ENCODE data around the gene ECPAS.

GRCh38 chr9:109811783-109812252 is 31.8 kb downstream of the PALM2AKAP2 start:
- RRBS: no CpG with 5 or more reads among the region's 1 CpG

DNA sequence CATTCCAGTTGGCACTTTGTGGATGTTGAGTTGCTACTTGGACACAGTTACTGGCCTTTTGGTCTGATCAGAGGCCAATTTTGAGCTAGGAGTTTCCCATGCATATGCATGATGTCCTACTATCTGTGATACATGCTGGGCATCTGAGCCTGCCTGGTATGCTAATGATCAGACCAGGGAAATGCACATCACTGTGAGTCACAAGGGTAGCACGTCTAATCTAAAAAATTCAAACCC is 37.1 kb downstream of the PALM2AKAP2 start:
- RRBS: no CpG with 5 or more reads among the region's 1 CpG

DNA sequence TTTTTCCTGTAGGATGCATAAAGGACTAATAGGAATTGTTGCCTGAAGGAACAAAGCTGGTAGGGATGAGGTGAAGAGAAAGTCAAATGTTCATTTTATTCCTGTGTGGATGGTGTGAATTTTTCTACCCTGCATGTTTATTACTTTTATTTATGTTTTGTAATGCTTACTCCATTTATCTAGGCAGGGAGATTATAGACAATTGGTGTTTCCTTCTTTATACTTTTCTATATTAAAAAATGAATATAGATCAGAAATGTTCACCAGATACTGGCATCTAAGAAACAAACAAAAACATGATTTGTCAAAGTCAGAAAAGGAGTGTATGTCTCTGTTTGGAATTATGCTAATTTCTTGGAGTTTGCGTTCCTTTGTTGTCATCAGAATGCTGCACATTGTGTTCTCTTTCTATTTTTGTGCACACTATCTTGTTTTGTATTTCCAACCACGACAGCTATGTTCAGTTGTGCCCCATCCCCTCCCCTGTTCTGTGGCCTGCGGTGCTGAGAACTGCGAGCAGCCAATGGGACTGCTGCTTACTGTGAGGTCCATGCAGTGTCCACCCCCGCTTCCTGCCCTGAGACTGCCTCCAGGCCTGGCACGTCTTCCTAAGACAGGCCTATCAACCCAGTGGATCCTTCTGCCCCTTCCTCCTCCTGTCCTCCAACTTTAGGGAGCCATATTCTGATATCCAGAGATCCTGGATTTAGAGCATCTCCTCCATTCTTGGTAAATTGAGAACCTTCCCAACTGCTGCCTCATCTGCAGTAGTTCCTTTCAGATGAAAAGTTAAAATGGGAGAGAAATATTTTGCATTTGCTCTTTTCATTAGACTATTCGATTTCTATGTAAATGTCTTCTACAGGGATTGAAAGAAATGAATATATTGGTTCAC is 76.8 kb downstream of the PALM2AKAP2 start:
- RRBS: no CpG with 5 or more reads among the region's 7 CpGs

- RRBS: no CpG with 5 or more reads among the region's 2 CpGs
These were observed 131.0 kb downstream of the PALM2AKAP2 start for GRCh38 chr9:109910987-109911500.

DNA sequence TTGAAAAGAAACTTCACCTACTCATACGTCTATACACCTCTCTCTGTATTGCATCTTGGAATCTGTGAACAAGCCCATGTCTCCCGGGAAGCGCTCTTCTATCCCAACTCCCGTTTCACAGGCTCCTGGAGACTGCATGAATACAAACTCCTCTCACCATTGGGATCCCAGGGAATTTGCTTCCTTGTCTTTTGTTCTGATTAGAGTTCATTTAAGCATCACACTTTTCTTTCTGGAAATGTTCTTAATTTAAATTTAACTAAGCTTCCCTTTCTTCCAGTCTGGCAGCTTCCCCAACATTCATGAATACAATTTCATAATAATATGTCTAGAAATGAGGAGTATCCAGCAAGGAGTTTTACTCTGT is 157.8 kb downstream of the C9orf152 start:
- RRBS: no CpG with 5 or more reads among the region's 4 CpGs

GRCh38 chr9:110136088-110137242 is 71.5 kb downstream of the C9orf152 start:
- RRBS: no CpG with 5 or more reads among the region's 27 CpGs

DNA sequence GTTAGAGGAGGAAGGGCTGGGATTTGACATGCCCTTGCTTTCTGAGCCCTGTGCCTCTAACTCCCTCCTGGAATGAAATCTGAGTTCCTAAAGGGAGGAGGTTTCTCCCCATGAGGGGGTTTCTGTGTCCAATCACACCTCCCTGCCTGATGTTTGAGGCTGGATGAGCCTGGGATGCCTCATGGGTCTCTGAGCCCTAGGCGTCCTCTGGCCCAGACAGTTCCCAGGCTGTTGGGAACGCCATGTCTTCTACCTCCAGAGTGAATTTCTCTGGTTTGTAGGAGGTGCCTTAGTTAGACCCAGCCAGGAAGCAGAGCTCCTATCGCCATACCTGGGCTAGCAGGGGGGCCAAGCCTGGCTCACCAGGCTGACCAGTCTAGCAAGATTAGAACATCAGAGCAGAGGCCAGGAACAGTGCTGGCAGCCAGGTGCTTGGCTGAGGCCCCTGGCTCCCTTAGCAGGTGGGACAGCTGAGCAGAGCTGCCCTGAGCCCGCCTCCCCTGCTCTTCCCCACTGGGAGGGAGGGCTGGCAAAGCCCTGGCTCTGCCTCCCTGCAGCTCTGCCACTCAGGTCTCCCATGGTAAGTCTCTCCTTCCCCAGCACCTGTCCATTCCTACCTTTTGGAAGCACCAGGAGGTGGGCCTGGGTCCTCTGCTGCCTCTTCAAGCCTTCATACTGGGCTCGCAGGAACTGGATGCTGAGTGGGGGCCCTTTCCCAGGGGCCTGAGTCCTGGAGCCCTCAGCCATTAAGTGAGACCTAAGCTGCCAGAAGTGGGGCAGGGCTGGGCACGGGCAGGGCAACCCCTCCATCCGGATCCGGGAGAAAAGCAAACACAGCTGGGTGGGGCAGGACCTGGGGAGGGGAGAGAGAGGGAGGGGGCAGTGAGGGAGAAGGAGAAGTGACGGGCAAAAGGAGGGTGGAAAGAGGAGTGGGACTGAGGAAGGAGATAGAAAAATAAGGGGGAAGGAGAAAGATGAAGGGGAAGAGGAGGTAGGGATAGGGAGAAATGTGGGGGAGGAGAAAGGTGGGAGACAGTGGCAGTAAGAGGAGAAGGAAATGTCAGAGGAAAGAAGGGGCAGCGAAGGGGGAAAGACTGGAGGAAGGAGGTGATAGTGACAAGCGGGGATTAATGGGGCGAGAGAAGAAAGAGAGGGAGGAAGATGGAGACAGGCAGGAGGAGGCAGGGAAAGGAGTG is 791 bp downstream of the C9orf152 start:
- RRBS: no CpG with 5 or more reads among the region's 12 CpGs

- RRBS: no CpG with 5 or more reads among the region's 7 CpGs
These were observed 1.8 kb downstream of the TXN start for GRCh38 chr9:110254359-110254997.

DNA sequence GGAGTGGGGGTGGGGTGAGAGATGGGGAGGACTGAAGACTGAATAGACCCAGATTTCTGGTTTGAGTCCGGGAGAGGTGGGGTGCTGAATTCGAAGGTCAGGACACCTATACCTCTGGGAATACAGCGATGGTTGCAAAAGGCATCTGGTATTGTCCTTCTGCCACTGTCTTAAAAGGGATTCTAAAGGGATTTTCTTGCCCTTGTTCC is 227 bp upstream of the MUSK start:
- RRBS: no CpG with 5 or more reads among the region's 3 CpGs

- RRBS: no CpG with 5 or more reads among the region's 3 CpGs
These were observed 69.8 kb downstream of the LPAR1 start for GRCh38 chr9:110968329-110969045.

DNA sequence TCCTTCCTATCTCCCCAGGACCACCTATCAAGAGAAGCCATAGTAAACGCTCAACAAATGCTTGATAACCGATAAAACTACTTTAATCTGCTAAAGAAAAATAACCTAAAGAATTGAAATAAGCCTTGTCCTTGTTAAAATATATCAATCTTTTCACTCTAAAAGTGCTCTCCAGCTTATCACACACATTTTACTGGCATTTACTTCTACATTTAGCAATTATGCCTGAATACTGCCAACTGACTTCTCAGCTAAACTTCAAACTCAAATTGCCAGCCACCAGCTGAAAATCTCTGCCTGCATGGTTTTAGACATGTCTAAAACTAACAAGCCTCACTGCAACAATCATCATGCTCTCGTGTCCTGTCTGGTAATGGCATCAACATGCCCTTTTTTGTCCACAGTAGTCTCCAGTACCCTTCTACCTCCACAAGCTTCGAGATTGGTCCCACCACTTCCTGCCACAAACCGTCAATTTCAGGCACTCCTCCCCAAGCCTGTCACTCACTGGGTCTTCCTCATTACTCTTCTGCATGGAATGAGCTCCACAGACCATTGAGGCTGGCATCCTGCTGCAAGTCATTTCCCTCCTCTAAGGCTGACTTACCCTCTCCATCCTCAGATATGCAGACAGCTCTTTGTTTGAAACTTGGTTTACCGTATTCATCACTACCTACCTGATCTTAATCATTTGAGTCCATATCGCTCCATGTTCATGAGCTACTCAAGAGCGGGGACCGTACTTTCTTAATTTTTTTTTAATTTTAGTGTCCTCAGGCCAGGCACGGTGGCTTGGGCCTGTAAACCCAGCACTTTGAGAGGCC is 9.1 kb downstream of the LPAR1 start:
- RRBS: no CpG with 5 or more reads among the region's 10 CpGs

DNA sequence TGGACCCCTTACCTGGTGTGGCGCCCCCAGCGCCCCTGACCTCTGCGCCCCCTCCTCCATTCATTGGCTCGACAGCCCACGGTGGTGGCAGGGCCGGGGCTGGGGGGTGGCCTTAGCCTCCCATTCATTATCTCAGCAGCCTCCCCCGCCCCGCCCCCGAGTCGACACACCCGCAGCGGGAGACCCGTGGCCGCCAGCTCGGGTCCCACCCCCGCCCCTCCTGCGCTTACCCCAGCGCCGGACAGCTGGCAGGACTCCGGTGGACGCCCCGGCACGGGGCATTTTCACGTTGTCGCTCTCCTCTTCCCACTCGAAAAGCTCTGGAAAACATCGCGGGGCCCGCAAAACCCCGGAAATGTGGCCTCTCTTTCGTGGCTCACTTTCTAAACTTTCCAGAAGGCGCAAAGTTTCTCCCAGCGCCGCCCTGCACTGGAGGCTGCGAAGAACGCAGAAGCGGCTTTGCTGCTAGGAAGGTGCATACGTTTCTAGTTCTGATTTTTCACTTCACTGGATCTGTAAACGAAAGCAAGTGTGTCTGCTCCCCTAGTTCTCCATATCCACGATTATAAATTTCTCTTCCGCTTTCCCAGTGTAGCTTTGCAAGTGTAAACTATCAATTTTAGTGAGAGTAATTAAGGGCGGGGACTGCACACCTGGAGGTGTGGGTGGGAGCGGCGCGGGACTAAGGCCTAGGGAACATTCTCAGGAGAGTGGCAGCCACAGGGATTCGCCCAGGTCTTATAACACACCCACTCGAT is 549 bp upstream of the LPAR1 start:
- RRBS: 2% methylated on average over 8 of the region's 47 CpGs

GRCh38 chr9:111108944-111109334 is 70.7 kb upstream of the LPAR1 start:
- RRBS: no CpG with 5 or more reads among the region's 3 CpGs

DNA sequence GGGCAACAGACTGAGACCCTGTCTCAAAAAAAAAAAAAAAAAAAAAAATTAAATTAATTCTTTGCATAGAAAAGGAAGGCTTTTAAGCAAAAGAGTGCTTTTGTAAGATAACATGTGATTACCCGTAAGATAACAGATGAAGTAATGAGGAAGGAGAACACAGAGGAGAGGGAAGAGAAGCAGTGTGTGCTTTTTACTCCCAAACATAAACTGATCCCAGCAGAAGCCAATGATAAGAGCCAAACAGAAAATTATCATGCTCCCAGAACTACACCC is 42.2 kb downstream of the OR2K2 start:
- RRBS: no CpG with 5 or more reads among the region's 1 CpG

DNA sequence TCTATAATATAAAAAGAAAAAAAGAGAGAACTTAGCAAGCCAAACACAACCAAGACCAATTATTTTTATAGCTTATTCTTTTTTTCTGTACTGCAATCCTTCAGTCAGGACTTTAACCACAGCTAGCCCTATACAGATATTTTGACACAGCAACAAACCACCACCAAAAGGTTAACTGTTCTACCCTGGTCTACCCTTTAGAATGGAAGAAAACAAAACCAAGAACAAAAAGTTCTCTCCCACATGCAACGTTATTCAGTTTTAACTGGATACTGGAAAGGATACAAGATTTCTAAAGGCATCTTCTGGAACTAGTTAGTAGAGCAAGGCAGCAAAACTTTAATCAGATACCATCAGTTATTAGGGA is 32.6 kb downstream of the ECPAS start:
- RRBS: no CpG with 5 or more reads among the region's 1 CpG

- RRBS: no CpG with 5 or more reads among the region's 3 CpGs
These were observed 21.1 kb downstream of the ECPAS start for GRCh38 chr9:111462906-111463614.

DNA sequence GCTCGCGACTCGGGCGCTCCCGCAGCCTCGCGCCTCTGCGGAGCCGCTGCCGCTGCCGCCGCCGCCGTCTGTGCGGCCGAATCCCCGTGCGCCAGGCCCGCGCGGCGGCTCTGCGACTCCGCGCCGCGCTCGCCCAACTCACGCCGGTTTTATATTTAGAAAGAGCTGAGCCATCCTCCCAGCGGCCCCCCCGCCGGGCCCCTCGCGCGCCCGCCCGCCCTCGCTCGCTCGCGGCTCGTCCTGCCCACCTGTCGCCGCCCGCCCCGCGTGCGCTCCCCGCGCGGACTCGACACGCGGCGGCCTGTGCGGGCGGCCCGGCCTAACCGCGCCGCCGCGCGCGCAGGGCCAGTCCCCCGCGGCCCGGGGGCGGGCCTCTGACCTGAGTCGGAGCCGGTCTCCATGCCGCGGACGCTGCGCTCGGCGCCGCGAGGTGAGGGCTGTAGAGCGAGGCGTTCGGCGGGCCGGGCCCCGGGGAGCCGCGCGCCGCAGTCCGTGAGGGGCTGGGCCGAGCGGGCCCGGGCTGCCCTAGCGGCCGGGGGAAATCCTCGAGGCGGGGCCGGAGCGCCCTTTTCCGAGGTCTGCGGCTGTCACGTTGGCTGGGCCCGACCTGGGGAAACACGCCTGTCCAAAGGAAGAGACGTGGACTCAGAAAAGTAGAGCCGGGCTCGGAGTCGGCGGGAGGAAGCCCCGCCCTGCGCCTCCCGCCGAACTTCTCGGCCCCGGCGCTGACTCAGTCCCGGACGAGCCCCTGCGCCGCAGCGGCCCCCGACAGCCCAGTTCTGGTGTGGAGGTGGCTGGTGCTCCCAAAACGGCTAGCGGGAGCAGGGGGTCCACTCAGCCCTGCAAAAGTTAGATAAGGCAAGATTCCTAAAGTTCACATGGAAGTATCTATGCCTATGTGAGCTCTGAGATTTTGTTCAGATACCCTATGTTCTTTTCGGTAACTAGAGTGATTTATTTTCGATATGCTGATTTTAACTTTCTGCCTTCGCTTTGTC is at the start of gene ECPAS:
TSS of gene ECPAS (minus strand) at position 647 of the 998 bp plus-strand sequence.
- RRBS: 1% methylated on average over 49 of the region's 128 CpGs

DNA sequence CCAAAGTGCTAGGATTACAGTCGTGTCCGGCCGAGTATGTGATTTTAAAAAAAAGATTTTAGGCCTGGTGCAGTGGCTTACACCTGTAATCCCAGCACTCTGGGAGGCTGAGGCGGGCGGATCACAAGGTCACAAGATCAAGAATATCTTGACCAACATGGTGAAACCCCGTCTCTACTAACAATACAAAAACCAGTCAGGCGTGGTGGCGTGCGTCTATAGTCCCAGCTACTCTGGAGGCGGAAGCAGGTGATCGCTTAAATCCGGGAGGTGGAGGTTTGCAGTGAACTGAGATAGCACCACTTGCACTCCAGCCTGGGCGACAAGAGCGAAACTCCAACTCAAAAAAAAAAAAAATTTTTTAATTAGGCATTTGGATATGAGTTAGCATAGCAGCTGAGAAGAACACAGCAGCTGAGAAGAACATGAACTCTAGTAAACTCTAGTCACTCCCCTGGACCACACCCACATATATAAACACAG is 4.7 kb upstream of the UGCG start:
- RRBS: no CpG with 5 or more reads among the region's 14 CpGs

DNA sequence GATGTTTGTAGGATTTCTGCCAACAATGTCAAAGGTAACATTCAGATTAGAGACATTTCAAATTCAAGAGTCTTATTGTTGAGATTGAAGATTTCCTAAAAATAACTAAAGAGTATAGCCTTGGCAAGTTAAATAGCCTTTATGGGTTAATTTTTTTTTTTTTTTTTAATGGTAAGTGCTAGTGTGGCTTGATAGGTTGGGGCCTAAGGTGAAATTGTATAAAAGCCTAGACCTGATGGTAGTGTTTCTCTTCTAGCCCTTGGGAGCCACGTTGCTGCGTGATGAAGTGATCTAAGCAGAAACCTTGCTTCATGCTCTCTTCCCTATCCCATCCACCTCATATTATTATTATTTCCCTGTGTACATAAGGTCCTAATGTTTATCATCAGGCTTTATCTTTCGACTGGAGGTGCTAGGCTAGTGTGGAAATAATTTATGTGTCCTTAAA is 3.4 kb downstream of the UGCG start:
- RRBS: no CpG with 5 or more reads among the region's 3 CpGs

DNA sequence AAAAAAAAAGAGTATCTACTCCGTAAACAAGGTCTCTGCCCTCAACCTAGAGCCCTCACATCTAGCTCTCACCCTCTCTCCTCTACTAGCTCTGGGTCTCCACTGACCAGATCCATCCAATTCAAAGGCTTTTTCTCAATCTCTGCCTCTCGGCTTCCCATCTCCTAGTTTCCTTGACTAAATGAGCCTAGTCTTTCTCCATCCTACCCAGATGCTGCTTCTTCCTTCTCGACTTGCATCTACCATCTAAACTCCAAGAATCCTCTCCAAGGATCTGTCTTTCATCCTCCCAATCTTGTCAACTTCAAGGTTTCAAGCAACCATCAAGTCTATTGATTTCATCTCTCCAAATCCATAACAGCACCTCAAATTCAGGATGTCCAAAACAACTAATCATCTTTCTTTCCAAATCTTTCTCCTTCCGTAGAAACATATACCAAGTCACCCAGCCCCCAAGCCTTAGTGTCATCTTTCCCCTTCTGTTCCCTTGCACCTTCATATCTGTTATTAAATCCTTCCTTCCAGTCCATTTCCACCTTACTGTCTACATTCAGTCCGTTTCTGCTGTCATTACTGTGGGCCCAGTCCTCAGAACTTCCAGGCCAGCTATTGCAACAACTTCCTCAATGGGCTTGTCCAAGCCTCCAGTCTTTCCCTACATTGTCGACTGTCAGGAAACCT is 2.8 kb downstream of the SUSD1 start:
- RRBS: no CpG with 5 or more reads among the region's 6 CpGs